Right ventricle myocardium (tissue), 1 donor: ENCODE results near the gene GCLM.

GRCh38 chr1:93577754-93578409, 103.8 kb downstream of the BCAR3 start:
- PRO-cap, 2 experiments, result no peak in any of the 2 experiments

- PRO-cap, 2 experiments, result no peak in any of the 2 experiments
Measured at GRCh38 chr1:93579484-93580212, 102.0 kb downstream of the BCAR3 start.

DNA sequence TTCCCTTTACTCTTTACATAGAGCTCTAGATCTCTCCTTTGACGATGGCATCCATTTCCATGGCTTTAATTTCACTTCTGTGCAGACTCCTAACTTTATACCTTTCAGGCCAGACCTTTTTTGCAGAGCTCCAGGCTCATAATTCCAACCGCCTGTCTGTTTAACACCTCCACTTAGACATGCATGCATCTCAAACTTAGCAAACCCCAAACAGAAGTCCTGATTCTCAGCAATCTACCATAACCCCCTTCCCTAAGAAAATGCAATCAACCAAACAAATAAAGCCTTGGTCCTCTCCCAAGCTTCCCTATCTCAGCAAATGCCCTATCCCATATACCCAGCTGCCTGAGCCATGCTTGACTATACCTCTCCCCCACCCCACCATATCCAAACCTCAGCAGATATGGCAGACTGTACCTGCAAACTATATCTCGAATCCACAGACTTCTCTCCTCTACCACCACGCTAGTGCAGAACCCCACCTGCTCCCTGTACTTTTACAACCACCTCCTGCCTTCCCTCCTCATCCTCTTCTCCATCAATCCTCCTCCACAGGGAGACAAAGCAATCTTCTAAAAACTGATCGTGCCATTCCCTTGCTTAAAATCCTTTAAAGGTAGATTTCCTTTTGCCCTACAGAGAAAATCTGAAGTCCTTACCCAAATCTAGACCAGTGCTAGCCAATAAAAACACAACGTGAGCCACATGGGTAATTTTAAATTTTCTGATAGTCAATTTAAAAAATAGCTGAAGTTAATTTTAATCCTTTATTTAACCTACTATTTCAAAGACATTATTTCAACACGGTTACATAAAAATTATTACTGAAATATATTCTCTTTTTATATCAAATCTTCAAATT, 15.9 kb downstream of the BCAR3 start:
- PRO-cap, 2 experiments, result no peak in any of the 2 experiments

DNA sequence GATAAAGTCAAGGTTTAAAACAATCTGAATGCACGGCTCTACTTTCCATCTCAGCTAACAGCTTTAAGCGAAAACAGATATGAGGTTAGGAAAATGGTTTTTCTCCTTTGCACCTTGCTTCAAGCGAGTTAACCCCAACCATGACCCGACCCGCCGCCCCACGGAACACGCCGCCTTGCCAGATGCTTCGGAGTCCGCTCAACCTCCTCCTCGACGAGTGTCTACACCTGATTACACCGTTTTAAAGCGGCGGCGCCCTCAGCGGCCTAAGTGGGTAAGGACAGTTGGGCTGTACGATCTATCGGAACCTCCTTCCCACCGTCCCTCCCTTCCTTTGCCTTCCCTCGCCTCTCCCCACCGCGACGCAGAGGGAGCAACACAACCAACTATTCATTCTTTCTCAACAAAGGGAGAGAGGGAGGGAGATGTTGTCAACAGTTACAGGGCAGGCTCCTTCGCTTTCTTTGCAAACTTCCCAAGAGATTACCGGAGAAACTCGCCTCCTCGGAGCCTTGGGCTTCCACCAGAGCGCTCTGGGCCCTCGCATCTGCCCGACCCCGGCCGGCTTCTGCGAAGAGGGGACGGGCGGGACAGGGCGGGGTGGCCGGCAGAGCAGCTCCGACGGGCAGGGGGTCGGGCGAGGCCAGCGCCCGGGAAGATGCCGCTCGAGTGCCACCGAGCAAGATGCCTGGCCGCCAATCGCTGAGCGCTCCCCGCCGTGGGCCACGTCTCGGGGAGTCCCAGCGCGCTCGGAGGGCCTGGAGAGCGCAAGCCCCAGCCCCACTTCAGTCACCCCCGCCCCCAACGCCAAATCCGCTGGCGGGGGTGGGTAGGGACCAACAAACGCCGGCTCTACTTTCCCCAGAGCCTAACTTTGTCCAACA, 775 bp downstream of the BCAR3 start:
- PRO-cap, 2 experiments, result no peak in any of the 2 experiments

DNA sequence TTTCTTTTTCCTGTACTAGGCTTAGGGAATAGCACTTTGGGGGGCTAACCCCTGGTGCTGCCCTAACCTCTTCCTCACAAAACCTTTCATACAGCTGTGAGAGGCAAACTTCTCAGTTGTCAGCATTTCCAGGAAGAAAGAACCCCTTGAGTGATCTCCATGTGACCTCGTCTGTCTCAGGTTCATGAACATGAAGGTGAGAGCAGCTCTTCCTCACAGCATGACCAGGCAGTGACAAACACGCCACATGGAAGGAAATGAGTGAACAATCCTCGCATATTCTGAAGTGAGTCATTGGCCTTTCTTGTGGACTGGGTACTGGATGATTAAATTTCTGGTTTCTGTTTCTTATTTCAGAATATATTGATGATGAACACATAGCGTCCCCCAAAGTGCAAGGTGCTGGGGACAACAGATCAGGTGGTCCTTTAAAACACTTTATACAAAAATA, 11.6 kb upstream of the BCAR3 start:
- PRO-cap, 2 experiments, result no peak in any of the 2 experiments

DNA sequence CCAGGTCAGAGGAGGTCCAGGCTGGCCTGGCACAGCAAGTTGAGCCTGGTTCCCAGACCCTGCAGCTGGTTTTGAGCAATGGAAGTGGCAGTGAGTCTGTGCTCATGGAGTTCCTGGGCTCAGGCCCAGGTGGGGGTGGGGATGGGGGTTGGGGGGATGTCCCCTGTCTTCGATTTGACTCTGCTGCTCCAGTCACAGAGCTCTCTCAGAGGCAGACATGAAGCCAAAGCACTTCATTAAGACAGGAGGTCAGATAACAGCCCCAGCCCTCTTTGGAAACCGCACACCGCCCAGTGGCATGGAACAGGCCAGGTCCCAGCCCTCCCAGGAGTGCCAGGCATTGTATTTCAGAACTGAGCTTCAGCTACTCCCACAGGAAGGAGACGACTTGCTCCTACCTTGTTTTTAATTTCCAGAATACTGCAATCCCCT, 20.8 kb upstream of the BCAR3 start:
- PRO-cap, 2 experiments, result peak in 2 of 2 experiments; most common plus-strand start position 284 of the sequence (in 2); most common minus-strand start position 73 of the sequence (in 1)

- PRO-cap, 2 experiments, result no peak in any of the 2 experiments
Measured at GRCh38 chr1:93758896-93759485, 77.4 kb upstream of the BCAR3 start.

GRCh38 chr1:93845932-93846940, 32.8 kb downstream of the DNTTIP2 start:
- PRO-cap, 2 experiments, result peak in 2 of 2 experiments; most common plus-strand start chr1:93846397 (in 2); most common minus-strand start chr1:93846322 (in 2)

GRCh38 chr1:93846941-93847721, 31.9 kb downstream of the DNTTIP2 start:
- PRO-cap, 2 experiments, result peak in 2 of 2 experiments; most common plus-strand start chr1:93847569 (in 2); most common minus-strand start chr1:93847396 (in 2)

DNA sequence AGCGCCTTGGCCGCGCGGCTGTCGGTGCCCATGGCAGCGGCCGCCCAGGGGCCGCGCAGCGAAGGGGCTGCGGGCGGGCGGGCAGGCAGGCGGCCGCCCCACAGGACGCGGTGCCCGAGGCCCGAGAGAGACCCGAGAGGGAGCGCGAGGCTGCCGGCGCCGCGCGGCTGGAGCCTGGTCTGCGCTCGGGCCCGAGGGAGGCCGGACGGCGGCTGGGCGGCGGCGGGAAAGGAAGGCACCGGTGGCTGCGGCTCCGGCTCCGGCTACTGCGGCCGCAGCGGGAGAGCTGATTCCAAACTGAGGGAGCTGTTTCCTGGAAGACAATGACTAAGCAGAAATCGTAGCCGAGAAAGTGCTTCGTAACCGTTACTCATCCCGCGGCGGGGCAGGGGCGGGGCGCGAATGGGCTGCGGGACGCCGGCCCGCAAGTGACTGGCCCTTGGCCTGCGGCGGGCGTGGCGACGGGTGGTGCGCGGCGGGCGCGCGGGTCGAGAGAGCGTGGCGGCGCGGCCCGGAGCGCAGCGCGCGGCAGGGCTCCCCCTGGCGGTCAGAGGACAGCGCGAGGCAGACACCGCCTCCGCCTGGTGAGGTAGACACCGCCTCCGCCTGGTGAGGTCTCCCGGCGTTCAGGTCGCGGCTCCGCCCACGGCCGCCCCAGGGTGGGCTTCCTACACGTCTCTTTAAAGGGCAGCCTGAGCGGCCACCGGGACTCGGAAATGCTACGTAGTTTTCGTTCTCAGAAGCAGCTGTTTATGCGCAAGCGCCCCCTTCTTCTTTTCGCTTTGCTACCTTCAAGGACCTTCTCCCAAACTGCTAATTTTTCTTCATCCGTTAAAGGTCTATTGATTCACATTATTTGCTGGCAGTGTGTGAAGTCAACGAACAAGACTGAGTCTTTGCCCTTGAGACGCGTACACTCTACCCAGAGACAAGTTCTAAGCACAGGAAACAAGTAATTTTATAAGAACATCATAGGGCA, at the start of gene GCLM:
GCLM (minus strand) TSS at position 299 of the 979 bp plus-strand sequence.
- PRO-cap, 2 experiments, result peak in 2 of 2 experiments; most common plus-strand start position 567 of the sequence (in 1); most common minus-strand start position 299 of the sequence (in 2)

- PRO-cap, 2 experiments, result no peak in any of the 2 experiments
Measured at GRCh38 chr1:94063121-94063773, 57.7 kb downstream of the ABCA4 start.

GRCh38 chr1:94188709-94189530, 48.5 kb downstream of the ARHGAP29 start:
- PRO-cap, 2 experiments, result no peak in any of the 2 experiments

GRCh38 chr1:94218362-94218833, 19.0 kb downstream of the ARHGAP29 start:
- PRO-cap, 2 experiments, result no peak in any of the 2 experiments

- PRO-cap, 2 experiments, result peak in 1 of 2 experiments; most common plus-strand start chr1:94296272 (in 1)
Measured at GRCh38 chr1:94295662-94296583, 58.5 kb upstream of the ARHGAP29 start.

DNA sequence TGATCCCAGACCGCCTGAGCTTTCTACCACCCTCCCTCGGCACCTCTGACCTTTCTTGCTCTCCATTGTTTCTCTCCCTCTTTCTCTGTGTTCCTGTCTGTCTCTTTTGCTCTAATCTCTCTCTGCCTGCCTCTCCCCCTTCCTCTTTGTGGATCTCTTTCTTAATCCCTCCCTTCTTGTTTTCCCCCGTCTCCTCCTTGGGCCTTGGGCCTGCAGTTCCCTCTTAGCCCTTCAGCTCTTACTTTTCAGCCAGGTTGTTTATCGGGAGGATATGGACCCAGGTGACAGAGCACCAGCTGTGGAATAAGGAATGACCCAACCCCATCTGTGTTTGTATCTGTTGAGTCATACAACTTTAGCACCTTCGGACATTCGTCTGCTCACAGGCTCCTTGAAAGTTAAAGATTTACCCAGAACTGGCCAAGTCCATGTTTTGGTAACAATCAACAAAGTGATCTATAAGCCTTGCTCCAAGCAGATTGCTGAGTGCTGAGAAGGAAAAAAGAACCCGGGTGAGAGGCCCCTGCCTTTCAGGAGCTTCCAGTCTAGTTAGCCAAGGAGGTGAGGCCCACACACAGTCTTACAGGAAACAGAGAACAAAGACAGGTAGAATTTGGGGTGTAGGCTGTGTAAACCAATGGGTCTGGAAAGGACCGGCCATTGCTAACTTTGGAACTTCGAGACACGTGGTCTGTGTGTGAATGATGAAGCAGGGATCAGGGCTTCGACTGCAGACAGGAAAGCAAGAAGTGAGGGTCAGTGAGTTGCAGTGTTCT, 66.7 kb upstream of the F3 start:
- PRO-cap, 2 experiments, result no peak in any of the 2 experiments

- PRO-cap, 2 experiments, result no peak in any of the 2 experiments
Measured at GRCh38 chr1:94648194-94648839, 106.8 kb upstream of the F3 start.

DNA sequence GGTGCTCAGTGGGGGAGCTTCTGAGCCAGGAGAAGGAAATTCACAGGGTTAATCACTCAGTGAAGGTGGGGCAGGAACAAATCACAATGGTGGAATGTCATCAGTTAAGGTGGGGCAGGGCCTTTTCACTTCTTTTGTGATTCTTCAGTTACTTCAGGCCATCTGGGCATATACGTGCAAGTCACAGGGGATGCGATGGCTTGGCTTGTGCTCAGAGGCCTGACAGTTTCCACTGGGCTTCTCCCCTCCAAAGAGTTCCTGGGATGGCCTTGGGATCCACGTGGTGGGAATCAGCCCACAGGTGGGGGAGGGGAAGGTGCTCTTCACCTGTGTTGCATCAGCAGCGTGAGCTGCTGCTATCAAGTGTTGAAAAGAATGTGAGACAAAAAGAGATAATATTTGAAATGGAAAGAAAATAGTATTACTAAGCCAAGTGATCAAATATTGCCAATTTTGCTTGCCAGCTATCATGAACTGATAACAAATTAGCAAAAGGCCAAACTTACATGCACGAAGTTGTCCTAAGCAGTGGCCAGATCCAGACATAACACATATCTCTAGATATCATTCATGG, 116.2 kb upstream of the F3 start:
- PRO-cap, 2 experiments, result no peak in any of the 2 experiments

- PRO-cap, 2 experiments, result no peak in any of the 2 experiments
Measured at GRCh38 chr1:94754562-94754822, 65.7 kb upstream of the SLC44A3 start.

- PRO-cap, 2 experiments, result no peak in any of the 2 experiments
Measured at GRCh38 chr1:94864585-94865326, 44.6 kb downstream of the SLC44A3 start.

GRCh38 chr1:94962418-94963215, 35.7 kb upstream of the CNN3 start:
- PRO-cap, 2 experiments, result peak in 1 of 2 experiments; most common plus-strand start chr1:94962596 (in 1); most common minus-strand start chr1:94962965 (in 1)